GM23338 (cell line): ENCODE measurements around the gene OSBPL3.

DNA sequence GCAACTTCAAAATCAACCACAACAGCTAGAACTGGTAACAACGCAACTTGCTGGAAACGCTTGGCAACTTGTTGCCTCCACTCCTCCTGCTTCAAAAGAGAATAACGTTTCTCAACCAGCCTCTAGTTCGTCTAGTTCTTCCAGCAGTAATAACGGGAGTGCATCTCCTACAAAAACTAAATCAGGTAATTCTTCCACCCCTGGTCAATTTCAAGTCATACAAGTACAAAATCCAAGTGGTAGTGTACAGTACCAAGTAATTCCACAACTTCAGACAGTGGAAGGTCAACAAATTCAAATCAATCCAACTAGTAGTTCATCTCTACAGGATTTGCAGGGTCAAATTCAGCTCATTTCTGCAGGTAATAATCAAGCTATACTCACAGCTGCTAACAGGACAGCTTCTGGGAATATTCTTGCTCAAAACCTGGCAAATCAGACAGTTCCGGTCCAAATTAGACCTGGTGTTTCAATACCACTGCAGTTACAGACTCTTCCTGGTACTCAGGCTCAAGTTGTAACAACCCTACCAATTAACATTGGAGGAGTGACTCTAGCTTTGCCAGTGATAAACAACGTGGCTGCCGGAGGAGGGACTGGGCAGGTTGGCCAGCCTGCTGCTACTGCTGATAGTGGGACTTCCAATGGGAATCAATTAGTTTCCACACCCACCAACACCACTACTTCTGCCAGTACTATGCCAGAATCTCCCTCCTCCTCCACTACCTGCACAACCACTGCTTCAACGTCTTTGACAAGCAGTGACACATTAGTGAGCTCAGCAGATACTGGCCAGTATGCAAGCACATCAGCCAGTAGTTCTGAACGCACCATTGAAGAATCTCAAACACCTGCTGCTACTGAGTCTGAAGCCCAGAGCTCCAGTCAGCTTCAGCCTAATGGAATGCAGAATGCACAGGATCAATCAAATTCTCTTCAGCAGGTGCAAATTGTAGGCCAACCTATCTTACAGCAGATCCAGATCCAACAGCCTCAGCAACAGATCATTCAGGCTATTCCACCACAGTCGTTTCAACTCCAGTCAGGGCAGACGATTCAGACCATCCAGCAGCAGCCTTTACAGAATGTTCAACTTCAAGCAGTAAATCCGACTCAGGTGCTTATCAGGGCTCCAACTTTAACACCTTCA, 1.9 kb downstream of the SP4 start:
- PRO-cap, result no peak
- RAMPAGE, long total RNA, result no peak

DNA sequence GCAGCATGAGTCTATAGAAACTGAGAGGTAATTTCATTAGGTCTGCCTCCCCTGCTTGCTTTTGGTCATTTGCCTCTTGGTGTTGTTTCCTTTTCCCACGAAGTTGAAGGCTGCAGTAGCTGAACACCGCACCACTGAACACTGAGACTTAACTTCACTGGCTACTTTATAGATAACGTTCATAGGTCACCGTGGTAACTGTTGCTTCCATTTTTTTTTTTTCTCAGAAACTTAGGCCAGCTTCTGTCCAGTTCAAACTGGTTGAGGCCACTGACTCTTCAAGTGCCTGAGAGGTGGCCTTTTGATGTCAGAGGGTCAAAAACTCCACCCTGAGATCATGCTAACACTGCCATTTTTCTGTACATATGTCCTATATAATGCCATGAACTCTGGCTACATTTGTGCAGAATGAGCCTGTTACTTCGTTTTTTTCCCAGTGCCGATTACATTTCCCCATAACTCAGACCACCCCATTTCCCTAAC, 3.5 kb upstream of the CDCA7L start:
- PRO-cap, result no peak
- RAMPAGE, long total RNA, result no peak

DNA sequence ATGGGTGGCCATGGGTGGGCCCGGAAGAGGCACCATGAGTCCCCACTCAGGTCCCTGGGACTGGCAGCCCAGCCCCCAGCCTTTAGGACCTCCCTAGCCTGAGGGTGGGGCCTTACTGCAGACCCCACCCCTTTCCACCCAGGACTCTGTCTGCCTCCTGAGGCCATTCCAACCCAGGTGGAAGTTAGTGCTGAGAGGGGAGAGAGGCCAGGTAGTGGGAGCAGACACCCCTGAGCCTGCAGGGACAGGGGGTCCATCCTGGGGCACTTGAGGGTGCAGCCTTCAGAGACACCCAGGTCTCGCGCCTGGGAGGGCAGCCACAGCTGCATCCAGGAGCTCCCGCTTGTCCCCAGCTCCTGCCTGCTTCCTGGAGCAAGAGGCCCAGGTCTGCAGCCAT, 26.4 kb upstream of the CDCA7L start:
- PRO-cap, result bidirectional peak, plus-strand start at position 176 of the sequence, minus-strand start outside the sequence
- RAMPAGE, long total RNA, result no peak

GRCh38 chr7:22127781-22128492, 182.2 kb upstream of the CDCA7L start:
- PRO-cap, result no peak
- RAMPAGE, long total RNA, result no peak

- PRO-cap, result bidirectional peak, plus-strand start at chr7:22561453, minus-strand start at chr7:22561507
- RAMPAGE, long total RNA, result no peak
These were observed 61.6 kb upstream of the STEAP1B start for GRCh38 chr7:22561234-22562300.

DNA sequence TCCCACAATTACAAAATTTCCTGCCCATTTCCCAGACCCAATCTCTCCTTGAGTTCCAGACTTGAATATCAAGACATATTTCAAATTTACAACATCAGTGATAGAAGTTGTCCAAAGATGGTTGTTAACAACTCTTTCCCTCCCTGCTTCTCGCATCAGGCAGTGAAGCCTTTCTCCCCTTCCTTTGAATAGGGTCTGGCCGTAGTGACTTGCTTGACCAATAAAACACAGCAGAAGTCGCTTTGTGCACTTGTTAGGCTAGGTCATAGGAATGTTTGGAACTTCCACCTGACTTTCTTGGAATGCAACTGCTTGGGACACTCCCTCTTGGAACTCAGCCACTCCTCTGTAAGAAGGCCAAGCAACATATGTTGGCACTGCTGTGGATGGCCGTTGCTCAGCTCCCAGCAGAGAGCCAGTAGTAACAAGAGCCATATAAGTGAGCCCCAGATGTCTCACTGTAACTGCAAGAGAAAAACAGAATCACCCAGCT, 83.2 kb upstream of the STEAP1B start:
- PRO-cap, result no peak
- RAMPAGE, long total RNA, result no peak

- PRO-cap, result bidirectional peak, plus-strand start at chr7:22668256, minus-strand start at chr7:22667951
- RAMPAGE, long total RNA, result no peak
These were observed 59.3 kb upstream of the IL6 start for GRCh38 chr7:22667430-22668296.

DNA sequence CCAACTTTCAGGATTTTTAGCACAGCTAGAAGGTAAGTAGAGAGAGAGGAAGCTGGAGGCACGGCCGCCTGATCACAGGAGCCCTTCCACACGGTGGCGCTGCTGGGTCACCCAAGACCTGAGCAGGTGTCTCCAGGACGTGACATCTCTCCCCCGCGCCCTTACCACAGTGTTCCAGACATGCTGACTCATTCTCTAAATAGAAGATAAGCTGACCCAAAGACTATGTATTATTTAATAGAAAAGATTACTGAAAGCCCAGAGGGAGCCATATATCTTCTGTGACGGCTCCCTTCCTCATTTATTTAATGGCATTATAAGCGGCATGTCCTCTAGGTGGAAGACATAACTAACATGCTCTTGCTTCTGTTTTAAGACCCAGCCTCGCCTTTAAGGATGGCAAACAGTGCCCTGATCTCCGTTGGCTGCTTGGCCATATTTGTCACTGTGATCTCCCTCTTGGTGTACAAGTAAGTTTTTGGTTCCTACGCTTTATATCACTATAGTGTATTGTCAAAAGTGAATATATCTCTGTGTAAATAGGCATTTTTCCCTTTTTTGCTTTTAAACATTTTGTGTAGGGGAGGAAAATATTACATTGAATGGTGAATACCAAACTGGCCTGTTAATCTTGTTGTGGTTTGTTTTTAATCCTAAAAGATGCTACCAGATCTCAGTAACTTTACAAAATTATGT, 25.8 kb upstream of the MALSU1 start:
- PRO-cap, result no peak
- RAMPAGE, long total RNA, result no peak

GRCh38 chr7:23347565-23348170, 48.5 kb downstream of the MALSU1 start:
- PRO-cap, result no peak
- RAMPAGE, long total RNA, result no peak

DNA sequence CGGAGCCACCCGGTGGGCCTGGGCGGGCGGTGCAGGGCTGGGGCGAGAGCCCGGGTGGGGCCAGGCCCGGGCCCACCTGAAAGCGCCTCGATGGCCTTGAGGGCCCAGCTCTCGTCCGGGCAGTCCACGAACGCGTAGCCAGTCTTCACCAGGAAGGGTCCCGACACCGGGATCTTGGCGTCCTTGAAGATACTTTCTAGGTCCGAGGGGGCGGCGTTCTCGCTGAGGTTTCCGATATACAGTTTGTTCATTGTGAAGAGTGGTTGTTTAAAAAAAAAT, 492 bp downstream of the IGF2BP3 start:
- PRO-cap, result no peak
- RAMPAGE, long total RNA, result no peak

DNA sequence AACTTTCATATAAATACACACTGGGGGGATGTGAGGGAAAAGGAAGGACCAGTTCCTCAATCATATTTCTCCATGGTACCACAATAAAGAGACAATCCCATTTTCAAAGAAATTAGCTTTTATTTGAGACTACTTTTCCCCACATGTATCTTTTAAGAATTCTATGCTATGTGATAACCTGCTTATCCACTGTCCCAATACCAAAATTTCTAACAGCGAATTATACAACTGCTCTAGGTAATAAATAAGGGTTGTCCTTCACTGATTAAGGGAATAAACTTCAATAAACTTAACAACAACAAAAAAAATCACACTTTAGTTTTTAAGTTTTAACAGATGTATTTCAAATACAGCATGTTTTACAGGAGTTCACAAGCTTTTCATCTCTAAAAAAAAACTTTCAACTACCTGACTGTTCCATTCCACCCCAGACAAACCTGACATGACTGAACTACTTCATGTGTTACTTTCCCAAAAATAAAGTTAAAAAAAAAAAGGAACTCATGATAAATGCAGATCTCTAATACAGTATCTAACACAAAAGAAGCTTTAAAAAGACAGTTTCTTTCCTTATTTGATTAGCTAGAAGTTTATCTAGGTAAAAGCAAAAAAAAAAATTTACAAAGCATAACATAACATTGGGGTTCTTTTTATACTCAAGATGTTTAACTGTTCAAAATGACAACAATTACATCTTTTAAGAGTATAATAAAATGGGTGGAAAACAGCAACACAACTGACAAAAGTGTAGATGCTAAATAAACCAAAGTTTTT, 26.9 kb downstream of the TRA2A start:
- PRO-cap, result no peak
- RAMPAGE, long total RNA, result no peak

- PRO-cap, result no peak
- RAMPAGE, long total RNA, result no peak
These were observed 6.5 kb downstream of the TRA2A start for GRCh38 chr7:23524956-23526055.

DNA sequence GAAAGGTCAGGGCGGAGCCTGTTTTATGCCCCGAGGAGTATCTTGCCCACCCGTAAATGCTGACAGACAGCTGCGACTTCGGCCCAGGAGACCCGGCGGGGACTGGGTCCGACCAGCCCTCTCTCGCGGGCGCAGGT, 447 bp upstream of the PALS2 start:
- PRO-cap, result bidirectional peak, plus-strand start at position 63 of the sequence, minus-strand start at position 104 of the sequence
- RAMPAGE, long total RNA, result no peak

GRCh38 chr7:24688491-24689131, 68.7 kb downstream of the GSDME start:
- PRO-cap, result no peak
- RAMPAGE, long total RNA, result no peak

DNA sequence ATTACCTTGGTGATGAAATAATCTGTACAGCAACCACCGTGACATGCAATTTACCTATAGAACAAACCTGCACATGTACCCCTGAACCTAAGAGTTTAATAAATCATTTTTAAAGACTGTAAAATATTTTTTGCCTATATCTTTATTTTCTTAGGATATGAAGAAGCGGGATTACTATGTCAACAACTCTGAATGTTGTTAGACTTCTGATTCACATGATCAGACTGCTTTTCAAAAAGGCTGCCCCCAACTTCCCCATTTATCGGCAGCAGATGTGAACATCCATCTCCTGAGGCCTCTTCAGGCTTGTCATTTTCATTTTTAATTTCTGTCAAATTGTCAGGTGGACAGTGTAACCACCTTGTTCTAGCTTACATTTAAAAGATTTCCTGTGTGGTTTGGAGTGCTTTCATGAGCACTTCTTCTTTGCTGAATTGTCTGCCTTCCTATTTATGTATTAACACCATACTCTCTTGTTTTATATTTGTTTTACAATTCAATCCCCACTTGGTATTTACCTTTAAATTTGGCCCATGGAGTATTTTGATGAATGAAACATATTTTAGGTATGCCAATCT, 78.8 kb upstream of the GSDME start:
- PRO-cap, result no peak
- RAMPAGE, long total RNA, result no peak

DNA sequence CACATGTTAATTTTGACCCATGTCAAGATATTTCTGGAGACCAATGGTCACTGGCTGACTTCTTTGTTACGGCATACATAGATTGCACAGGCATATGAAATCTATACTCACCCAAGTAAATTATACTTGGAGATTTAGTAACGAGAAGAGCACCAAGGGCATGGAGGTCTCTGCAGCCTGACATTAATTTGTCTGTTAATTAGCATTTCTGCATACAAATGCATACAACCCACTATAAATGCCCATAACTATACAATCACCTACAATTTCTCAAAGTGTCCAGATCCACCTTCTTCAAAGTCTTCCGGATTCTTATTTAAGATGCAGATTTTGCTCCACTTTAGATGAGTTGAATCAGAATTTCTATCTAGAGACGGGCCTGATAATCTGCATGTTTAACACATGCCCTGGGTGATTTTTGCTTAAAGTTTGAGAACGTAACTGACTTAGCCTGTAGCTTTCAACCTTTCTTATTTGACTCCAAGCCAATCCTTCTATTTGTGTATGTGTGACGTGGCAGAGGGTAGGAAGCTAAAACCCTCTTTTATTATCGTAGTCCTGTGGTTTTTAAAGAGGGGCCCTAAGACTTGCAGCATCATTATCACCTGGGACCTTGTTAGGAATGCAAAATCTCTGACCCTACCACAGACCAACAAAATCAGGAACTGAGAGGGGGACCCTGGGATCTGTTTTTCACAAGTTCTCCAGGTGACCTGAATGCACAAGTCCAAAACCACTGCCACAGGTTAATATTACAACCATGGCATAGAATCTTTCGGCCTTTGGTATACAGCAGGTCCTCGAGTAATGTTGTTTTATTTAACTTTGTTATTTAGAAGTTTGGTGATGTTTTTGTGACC, 80.2 kb downstream of the OSBPL3 start:
- PRO-cap, result no peak
- RAMPAGE, long total RNA, result no peak

DNA sequence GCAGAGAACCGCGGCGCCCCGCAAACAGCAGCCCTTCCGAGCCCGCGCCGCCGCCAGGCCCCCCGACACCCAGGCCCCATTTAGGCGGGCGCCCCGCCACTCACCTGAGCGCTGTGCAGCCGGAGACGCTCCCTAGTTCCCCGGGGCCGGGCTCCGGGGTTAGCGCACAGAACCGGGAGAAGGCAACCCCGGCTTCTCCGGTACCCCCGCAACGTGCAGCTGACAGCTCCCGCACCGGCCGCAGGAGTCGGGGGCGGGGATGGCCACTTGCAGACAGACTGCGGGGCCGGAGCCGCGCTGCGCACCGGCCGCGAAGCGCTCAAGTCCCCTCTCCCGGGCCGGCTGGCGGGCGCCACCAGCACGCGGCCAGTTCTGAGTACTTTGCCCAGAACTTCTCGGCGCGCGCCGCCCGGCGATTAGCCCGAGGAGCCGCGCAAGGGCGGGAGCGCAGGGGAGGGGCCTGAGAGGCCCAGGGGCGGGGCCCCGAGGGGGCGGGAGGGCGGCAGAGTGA, at the start of gene OSBPL3:
OSBPL3 (minus strand) TSS at position 397 of the 511 bp plus-strand sequence.
- PRO-cap, result bidirectional peak, plus-strand start outside the sequence, minus-strand start at position 383 of the sequence
- RAMPAGE, long total RNA, result no peak

GRCh38 chr7:25261138-25261559, 32.9 kb upstream of the NPVF start:
- PRO-cap, result no peak
- RAMPAGE, long total RNA, result no peak

- PRO-cap, result no peak
- RAMPAGE, long total RNA, result no peak
These were observed 451.9 kb upstream of the NFE2L3 start for GRCh38 chr7:25700206-25700405.

GRCh38 chr7:25846529-25847299, 305.3 kb upstream of the NFE2L3 start:
- PRO-cap, result no peak
- RAMPAGE, long total RNA, result no peak